Penis (tissue), 1 donor: ENCODE measurements around the gene DHX40.

GRCh38 chr17:59373457-59374261 is 42.2 kb downstream of the YPEL2 start:
- PRO-cap: no peak

DNA sequence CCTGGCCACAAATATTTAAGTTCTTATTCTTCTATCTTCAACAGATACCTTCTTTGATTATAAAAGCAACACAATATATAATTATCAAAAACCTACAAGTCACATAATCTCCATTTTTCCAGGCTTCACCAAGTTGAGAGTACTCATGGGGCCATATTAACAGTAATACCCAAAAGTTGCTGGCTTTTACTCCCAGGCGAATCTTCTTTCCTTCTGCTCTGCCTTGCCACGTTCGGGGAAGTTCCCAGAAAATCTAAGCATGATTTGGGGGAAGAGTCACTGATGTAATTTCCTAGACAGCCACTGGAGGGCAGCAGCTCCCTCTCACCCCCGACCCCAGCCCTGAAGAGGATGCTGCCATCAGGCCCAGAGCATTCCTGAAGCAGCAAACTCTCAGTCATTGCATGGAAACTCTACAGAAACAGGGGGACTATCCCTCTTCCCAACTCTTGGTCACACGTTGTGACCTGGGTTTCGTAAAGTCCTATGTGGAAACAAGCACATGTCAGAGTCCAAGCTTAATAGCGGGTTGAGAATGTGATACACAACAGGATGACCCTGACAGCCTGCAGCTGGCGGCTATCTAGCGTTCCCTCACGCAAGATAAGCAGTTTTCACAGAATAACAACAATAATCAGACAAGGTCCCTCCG is 43.9 kb upstream of the DHX40 start:
- PRO-cap: no peak

- PRO-cap: unidirectional peak, plus-strand start at chr17:59565632
Measured at GRCh38 chr17:59565315-59566014, at the start of gene DHX40. Gene DHX40, plus strand, starts transcription at chr17:59565610.

DNA sequence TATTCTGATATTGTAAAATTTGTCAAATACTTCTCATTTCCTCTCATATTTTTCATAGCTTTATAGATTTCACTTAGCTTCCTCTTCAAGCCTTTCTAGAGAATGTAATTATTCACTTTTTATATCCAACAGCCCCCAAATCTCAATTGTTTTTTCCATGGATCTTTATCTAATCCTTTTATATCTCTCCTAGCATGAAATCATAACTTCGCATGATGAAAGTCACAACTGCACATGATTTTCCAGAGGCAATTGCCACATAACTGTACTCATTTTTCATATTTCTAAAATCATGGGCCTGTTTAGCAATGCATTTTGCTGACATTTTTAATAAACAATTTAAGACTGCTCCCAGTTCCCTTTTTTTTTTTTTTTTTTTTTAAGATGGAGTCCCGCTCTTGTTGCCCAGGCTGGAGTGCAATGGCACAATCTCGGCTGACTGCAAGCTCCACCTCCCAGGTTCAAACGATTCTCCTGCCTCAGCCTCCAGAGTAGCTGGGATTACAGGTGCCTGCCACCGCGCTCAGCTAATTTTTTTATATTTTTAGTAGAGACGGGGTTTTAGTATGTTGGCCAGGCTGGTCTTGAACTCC is 83.5 kb downstream of the VMP1 start:
- PRO-cap: no peak

GRCh38 chr17:60043592-60044146 is 35.1 kb downstream of the HEATR6 start:
- PRO-cap: no peak

DNA sequence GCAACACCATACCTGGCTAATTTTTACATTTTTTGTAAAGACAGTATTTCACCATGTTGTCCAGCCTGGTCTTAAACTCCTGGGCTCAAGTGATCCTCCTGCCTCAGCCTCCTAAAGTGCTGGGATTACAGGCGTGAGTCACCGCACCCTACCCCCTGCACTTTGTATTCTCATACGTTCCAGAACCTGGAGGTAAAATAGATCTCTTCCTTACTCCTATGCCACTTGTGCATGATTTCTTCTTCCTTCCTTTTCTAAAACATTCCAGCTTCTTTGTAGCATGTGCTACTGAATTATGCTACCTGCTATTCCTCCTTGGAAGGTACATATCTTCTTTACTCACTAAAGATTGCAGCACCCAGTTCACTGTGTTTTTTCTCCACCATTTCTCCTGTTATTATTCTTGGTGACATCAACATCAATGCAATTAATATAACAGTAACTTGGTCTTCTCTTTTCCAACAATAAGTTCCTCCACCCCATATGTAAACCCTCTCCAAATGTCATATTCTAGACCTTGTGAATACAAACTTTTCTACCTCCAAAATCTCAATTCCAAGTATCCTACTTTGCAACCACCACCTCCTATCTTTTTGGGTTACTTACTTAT is 44.5 kb downstream of the CA4 start:
- PRO-cap: no peak

GRCh38 chr17:60522772-60523640 is 3.0 kb downstream of the APPBP2 start:
- PRO-cap: no peak

GRCh38 chr17:60940870-60941485 is 263.3 kb downstream of the BCAS3 start:
- PRO-cap: no peak

GRCh38 chr17:61335096-61335878 is 64.4 kb upstream of the TBX2 start:
- PRO-cap: no peak

DNA sequence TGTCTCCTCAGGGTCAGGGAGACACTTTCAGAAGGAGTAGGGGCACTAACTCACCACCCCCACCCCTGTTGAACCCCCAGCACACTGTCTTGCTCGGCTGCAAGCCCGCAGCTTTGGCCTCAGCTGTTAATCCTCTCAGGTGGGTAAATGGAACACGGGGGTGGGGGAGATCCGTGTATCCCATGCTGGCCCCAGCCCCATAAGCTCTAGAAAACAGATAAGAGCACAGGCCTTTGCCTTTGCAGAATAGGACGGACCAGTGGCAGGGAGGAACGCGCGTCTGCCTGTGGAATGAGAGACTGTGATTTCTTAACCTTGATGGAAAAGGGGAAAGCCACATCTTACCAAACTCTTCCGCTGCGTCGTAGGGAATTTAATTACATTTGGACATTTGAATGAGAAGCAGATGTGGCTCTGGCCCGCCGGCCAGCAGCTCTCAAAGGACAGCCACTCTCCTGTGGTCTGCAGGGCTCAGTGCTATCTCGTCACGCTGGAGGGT is 16.2 kb upstream of the TBX2 start:
- PRO-cap: unidirectional peak, minus-strand start at position 282 of the sequence

- PRO-cap: bidirectional peak, plus-strand start at chr17:61397092, minus-strand start at chr17:61397091; bidirectional peak, plus-strand start at chr17:61397226, minus-strand start at chr17:61397235
Measured at GRCh38 chr17:61397055-61397410, 2.6 kb upstream of the TBX2 start.

- PRO-cap: no peak
Measured at GRCh38 chr17:61403840-61404996, 4.6 kb downstream of the TBX2 start.

DNA sequence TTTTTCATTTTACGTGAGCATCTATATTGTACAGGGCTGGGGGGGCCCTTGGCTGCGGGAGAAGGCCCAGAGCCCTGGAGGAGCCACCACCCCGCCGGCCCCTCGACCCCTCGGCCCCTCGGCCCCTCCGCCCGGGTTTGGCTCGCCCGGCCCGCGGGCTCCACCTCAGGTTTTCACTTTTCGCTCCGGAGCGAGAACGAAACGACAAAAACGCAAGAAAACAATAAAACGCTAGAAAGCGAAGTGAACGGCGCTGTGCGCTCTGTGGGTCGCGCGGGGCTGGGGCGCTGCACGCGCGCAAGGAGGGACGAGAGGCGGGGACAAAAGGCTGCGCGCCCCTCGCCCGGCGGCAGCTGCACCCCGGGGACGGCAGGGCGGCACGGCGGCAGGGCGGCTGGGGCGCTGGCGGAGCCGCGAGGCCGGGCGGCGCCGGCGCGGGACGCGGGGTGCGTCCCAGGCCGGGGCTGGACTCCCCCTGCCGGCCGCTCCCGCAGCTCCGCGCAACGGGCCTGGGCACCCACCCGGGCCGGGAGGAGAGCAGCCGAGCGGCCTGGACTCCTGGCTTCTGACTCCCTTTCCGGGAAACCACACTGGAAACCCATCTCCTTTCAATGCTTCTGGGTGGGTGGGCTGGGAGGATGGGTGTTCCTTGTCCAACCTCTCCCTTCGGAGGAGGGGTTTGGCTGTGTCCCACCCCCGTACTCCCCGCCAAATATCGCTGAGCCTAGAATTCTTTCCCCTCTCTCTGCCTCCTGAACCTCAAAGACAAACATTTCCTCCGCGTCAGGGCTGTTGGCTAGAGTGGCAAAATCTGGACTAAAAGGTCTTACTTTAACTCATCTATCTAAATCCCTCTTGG is 9.8 kb downstream of the TBX2 start:
- PRO-cap: bidirectional peak, plus-strand start at position 737 of the sequence, minus-strand start at position 579 of the sequence

DNA sequence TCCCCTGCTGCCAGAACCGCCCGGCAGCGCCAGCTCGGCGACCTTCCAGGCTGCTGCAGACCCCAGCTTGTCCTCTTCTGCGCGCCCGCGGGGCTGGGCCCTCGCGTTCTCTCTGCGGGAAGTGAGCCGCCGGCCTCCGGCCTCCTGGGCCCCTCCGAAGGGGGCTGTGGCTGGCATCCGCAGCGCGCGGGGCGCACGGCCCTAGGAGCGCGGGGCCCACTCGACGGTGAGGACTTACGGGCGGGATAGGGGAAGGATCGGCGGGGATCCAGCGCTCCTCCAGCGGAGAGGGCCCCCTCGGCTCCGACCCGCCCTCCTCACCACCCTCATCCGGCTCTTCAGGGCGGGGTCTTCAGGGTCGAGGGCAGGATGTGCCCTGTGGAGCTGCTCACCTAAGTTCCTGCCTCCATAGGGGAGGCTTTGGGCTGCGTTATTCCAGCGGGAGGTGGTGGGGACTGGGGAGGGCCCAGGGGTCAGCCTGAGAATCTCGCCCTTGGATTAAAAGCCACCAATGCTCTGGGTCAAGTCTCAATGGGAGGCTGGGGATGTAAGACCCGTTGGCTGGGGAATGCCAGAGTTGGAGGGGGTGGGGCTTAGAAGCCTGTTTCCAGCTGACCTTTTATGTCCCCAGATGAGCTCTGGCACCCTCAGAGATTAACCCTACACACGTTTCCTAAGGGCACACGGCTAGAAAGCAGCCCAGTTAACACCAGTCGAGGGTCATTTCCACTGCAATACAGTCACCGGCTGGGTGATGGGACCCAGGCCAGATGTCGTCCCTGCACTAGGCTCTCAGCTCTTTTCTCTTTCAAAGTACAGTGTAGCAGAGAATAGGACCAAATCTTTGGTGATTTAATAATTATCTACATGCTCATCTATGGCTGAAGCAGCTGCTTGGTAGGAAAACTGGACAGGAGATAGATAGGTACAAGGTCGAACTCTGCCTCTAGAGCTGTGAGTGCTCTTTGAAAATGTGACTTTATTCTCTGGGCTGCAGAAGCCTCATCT is 13.4 kb downstream of the TBX2 start:
- PRO-cap: no peak

GRCh38 chr17:61443502-61444154 is 8.6 kb upstream of the TBX4 start:
- PRO-cap: no peak

GRCh38 chr17:61451356-61452092 is 698 bp upstream of the TBX4 start:
- PRO-cap: no peak

DNA sequence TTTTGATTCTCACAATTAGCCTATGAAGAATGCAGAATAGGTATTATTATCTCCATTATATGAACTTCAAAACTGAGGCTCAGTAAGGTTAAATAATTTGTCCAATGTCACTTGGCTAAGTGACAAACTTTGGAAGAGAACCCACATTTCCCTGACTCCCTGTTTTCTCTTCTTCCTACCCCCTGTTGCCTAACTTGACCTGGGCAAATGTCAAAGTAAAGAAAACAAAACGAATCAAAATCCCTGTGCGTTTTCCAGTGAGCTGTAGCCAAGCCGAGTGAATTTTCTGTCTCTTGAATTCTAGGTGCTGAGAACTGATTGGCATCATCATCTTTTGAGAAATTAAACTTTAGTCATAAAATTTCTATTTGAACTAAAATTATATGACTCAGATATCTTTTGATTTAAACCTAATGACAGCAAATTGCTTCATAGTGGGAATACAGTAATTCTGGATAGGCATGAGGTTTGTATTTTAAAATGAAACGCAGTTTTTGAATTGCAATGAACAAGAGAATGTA is 4.5 kb upstream of the NACA2 start:
- PRO-cap: no peak

DNA sequence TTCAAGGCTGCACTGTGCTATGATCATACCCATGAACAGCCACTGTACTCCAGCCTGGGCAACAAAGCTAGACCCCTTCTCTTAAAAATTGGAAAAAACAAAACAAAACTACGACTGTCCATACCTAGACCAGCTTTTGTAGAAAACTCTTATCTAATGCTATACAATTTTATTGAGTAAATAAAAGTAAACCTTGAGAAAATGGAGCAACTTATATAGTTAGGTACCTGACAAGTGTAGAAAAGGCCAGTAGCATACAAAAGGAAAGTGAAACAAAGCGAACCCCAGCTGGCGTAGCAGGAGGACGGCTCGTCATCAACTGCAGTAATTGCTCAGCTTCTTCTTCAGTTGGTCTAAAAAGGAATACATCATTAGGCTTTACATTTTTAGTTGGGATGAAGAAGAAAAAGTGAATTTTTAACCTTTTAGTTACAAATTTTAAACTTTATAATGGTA is 23.5 kb downstream of the INTS2 start:
- PRO-cap: no peak

- PRO-cap: bidirectional peak, plus-strand start at chr17:62065726, minus-strand start at chr17:62065948
Measured at GRCh38 chr17:62065835-62066133, 706 bp upstream of the MED13 start.

DNA sequence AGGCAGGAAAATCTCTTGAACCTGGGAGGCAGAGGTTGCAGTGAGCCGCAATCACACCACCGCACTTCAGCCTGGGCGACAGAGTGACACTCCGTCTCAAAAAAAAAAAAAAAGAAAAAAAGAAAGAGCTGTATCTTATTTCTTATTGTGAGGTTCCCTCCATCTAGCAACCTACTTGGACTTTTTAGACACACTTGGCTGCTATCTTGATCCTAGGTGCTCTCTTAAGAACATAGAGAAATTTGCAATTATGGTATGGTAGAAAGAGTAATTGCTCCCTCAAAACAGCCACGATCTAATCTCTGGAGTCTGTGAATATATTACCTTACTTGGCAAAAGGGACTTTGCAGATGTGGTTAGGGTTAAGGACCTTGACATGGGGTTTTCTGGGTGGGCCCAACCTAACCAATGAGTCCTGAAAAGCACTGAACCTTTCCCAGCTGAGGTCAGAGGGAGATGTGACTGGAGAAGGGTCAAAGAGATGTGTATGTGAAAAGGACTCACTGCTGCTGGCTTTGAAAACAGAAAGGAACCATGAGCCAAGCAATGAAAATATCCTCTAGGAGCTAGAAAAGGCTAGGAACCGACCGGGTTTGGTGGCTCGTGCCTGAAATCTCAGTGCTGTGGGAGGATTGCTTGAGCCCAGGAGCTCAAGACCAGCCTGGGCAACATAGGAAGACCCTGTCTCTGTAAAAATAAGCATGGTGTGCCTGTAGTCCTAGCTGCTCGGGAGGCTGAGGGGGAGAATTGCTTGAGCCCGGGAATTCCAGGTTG is 26.7 kb upstream of the MED13 start:
- PRO-cap: no peak